ENCODE results near the genes CNMD, DIAPH3, ENSG00000285566 and PCDH9.

DNA sequence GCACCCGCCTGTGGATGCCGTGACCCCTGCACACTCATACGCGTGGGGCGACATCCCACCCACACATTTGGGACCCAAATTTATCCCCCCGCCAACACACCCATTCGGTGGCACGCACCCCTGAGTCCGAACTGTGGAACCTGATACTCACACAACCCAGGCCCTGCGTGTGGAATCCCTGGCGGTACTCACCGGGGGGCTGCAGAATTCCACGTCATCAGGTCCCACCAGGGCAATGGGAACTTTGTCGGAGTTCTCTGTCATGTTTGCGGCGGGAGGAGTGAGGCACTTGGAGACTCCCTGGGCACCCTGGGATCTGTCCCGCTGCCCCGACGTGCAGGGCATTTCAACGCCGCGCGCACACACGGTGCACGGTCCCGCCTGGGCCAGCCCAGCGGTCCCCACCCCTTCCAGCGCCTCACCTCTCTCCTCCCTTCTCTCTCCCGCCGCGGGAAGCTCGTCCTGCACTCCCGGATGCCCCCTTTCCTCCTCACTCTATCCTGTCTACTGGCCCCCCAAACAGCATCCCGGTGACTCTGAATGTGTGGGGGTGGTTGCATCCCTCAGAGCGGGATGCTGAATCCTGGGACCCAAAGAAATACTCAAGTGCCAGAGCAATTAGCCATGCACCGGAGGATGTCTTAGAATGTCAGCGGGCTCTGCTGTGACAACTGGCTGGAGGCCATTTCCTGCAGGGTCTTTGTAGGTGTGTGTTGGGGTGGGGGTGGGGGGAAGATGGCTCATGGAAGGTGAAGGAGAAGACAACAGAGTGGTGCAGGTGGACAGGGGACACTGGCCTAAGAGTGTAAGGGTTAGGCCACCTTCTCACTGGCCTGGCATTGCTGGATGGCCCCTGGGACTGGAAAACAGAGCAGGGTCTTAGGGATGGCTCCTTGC lies at the start of gene CNMD:
CNMD (minus strand) TSS at position 383 of the 897 bp plus-strand sequence.
- PRO-cap, 4 experiments = no peak in any of the 4 experiments
- RAMPAGE, long total RNA, 4 experiments = no peak in any of the 4 experiments

DNA sequence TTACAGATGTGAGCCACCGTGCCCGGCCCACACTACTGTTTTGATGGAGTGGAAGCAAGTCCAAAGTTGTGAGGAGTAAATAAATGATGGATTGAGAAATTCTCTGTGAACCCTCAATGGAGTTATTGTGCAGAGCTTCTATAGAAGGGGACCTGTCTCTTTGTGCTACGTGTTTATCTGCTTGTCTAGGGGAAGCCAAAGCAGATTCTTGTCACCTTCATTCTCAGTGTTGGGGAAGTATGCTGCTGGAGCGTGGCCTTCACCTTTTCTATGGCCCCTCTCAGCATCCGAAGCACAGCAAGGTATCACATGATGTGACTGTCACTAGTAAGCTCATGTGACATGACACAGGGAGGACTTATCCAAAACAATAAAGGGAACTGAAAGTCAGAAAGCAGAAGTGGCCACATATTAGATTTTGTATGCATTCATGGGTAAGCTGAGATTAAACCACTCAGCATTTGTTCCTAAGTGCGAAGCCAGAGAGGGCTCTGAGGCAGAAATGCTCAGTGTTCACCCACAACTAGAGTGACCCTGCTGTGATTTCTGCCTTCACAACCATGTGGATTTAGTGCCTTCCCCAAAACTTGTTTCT lies 72.7 kb upstream of the PCDH8 start:
- PRO-cap, 4 experiments = peak in 1 of 4 experiments; most common plus-strand start position 482 of the sequence (in 1); most common minus-strand start position 270 of the sequence (in 1)
- RAMPAGE, long total RNA, 4 experiments = no peak in any of the 4 experiments

GRCh38 chr13:59230324-59230891 lies 933.3 kb downstream of the DIAPH3 start:
- PRO-cap, 4 experiments = no peak in any of the 4 experiments
- RAMPAGE, long total RNA, 4 experiments = no peak in any of the 4 experiments

GRCh38 chr13:59638431-59638932 lies 525.2 kb downstream of the DIAPH3 start:
- PRO-cap, 4 experiments = peak in 2 of 4 experiments; most common plus-strand start chr13:59638652 (in 1); most common minus-strand start chr13:59638547 (in 2)
- RAMPAGE, long total RNA, 4 experiments = no peak in any of the 4 experiments

DNA sequence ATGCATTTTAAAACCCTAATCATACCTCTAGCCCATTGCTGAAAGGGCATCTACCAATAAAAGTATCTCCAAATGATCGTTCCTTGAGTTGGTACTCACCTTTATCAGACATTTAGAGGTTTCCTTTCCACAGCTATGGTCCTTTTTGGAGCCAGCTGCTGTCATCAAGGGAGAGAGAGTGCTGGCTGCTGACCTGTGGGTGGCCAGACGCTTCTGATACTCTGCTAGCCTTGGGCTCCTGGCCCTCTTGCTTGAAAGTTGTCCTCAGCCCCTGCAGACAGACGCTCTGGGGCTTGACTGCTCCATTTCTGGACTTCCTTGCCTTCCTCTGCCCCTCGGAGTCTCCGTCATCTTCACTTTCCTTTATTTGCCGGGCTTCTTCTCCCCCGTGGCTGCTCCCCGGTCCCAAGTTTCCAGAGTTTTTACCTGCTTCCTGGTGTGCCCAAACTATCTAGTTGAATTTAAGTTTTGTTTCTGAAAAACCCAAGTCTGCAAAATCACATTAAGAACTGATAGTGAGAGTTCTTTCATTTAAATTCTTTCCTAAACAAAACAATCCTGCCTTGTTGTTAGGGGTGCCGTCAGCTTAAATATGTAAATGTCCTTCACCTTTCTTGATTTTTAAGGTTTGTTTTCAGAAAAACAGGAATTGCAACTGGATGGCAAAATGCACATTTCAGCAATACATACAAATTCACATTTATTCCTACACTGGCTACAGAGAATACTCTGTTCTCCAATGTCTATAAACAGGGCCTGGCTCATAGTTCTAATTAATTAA lies 499.0 kb downstream of the DIAPH3 start:
- PRO-cap, 4 experiments = peak in 3 of 4 experiments; most common plus-strand start position 254 of the sequence (in 2); most common minus-strand start position 215 of the sequence (in 2)
- RAMPAGE, long total RNA, 4 experiments = start-site peak on the minus strand in 2 of 4 experiments, centred at positions 215 to 581 of the sequence, 5 to 6 reads per replicate

- PRO-cap, 4 experiments = peak in 4 of 4 experiments; most common plus-strand start chr13:60164118 (in 3); most common minus-strand start chr13:60163901 (in 2)
- RAMPAGE, long total RNA, 4 experiments = start-site peak on the plus strand in 1 of 4 experiments, at chr13:60164062-60164079 at its widest, 8 reads per replicate; start-site peak on the minus strand in 3 of 4 experiments, at chr13:60163889-60163945 at its widest, 40 to 88 reads per replicate
These were observed at the start of gene DIAPH3 for GRCh38 chr13:60163698-60164847. TSS of gene DIAPH3 (minus strand) at chr13:60163928.

DNA sequence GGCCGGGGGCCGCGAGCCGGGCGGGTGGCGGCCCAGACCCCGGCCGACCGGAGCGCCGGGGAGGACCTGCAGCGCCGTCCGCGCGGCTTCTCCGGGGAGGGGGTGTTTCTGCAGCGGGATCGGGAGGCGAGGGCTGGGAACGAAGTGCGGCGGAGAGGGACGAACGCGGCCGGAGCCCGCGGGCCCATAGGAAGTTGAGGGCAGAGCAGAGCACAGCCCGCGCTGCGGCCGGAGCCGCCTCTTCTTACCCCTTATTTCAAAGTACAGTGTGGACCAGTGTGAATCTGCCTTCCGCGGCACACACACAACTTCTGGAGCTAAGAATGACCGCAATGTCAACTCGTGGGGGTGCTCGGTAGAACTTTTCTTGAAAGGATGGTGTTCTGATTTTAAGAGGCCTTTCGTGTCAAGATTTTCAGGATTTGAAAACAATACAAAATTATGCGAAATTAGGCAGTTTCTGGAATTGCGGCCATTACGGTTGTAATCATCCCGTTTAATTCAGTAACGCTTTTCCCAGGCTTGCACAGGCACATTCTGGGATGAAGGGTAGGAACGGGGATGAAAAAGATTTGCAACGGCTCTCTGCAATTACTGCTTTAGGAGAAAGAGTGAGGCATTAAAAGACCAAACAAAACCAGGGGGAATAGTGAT lies 782 bp downstream of the TDRD3 start:
- PRO-cap, 4 experiments = peak in 4 of 4 experiments; most common plus-strand start position 189 of the sequence (in 4); most common minus-strand start position 237 of the sequence (in 2)
- RAMPAGE, long total RNA, 4 experiments = no peak in any of the 4 experiments

GRCh38 chr13:61664747-61664989 lies 249.0 kb upstream of the PCDH20 start:
- PRO-cap, 4 experiments = no peak in any of the 4 experiments
- RAMPAGE, long total RNA, 4 experiments = no peak in any of the 4 experiments

DNA sequence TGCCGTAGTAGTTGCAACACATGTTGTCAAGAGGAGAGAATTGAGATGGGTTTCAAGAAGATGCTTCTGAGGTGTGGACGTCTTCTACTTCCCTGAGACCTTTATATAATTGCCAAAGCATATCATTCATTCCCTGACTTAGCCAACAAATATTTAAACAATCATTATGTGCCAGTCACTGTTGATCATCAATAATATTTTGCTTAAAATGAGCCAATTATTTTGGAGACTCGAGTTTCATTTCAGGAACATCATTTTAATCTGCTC lies at the start of gene ENSG00000285566:
ENSG00000285566 (minus strand) TSS at position 82 of the 267 bp plus-strand sequence.
- PRO-cap, 4 experiments = no peak in any of the 4 experiments
- RAMPAGE, long total RNA, 4 experiments = no peak in any of the 4 experiments

- PRO-cap, 4 experiments = no peak in any of the 4 experiments
- RAMPAGE, long total RNA, 4 experiments = no peak in any of the 4 experiments
These were observed 1316.8 kb upstream of the ENSG00000285566 start for GRCh38 chr13:65149480-65150158.

DNA sequence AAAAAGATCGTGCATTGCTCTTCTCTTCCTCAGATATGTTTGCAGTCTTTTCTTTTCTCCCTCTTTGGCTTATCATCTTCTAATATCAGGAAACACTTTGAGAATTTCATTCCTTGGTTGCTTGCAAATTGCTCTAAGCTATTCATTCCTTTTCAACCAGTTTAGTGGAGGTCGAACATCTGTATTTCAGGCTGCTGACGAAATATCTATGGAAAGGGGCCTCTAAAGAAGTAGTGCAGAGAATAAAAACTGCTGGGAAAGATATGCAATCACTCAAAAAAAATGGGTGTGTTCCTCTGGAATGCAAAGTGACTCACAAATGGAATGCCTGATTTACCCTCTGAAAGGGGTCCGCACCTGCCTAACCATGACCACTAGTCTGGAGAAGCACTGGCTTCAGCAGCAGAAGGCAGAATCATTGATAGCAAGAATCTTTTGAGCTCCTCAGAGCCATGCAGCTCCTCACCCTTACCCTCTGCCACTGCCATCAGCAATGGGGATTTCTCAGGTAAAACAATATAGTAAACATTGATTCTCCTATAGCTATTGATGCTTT lies 129.4 kb downstream of the PCDH9 start:
- PRO-cap, 4 experiments = no peak in any of the 4 experiments
- RAMPAGE, long total RNA, 4 experiments = no peak in any of the 4 experiments

GRCh38 chr13:67229919-67230778 lies at the start of gene PCDH9:
TSS of gene PCDH9 (minus strand) at chr13:67230336.
- PRO-cap, 4 experiments = peak in 4 of 4 experiments; most common plus-strand start chr13:67230688 (in 4); most common minus-strand start chr13:67230331 (in 4)
- RAMPAGE, long total RNA, 4 experiments = start-site peak on the minus strand in 4 of 4 experiments, at chr13:67230312-67230336 at its widest, 58 to 94 reads per replicate

DNA sequence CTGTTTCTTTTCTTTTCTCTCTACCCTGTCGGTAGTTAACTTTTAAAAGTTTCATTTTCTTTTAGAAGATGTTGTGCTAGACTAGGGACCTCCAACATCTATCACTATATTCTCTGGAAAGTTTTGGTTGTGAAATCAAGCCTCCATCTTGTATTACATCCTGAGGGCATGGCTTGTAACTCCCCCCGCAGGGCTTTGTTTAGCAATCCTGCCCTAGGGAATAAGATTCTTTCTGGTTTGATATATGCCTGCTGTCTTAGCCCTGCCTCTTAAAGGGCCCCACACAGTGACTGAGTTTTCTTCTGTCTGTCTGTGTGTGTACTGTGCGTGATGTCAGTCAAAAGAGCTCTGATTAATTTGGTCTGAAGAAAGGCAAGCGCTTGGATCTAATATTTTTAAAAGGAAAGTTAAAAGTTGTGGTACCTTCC lies 1027.4 kb upstream of the PCDH9 start:
- PRO-cap, 4 experiments = no peak in any of the 4 experiments
- RAMPAGE, long total RNA, 4 experiments = no peak in any of the 4 experiments

- PRO-cap, 4 experiments = no peak in any of the 4 experiments
- RAMPAGE, long total RNA, 4 experiments = no peak in any of the 4 experiments
These were observed 424.3 kb downstream of the KLHL1 start for GRCh38 chr13:69683797-69684417.

DNA sequence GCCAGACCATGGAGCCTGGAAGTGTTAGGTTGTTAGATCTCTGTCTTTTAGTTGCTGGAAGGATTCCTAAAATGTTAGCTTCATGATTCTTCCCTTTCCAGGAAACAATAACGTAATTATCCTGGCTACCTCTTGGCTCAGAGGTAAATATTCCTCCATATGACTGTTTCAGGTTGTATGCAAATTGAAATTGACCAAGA lies 149.1 kb downstream of the KLHL1 start:
- PRO-cap, 4 experiments = no peak in any of the 4 experiments
- RAMPAGE, long total RNA, 4 experiments = no peak in any of the 4 experiments

DNA sequence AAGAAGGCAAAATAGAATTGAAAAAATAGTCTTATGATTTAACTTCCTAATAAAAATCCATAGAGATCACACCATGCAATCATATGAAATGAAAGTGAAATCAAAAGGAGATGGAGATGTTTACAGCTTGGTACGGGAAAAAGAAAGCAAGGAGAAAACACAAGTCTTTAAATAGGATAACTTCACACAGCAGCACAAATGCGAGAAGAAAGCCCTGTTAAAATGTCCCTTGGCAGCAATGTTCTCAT lies 488.0 kb downstream of the DACH1 start:
- PRO-cap, 4 experiments = peak in 2 of 4 experiments; most common plus-strand start position 197 of the sequence (in 2)
- RAMPAGE, long total RNA, 4 experiments = no peak in any of the 4 experiments

- PRO-cap, 4 experiments = peak in 1 of 4 experiments; most common plus-strand start chr13:72727041 (in 1)
- RAMPAGE, long total RNA, 4 experiments = no peak in any of the 4 experiments
These were observed 615 bp downstream of the MZT1 start for GRCh38 chr13:72726554-72727473.

DNA sequence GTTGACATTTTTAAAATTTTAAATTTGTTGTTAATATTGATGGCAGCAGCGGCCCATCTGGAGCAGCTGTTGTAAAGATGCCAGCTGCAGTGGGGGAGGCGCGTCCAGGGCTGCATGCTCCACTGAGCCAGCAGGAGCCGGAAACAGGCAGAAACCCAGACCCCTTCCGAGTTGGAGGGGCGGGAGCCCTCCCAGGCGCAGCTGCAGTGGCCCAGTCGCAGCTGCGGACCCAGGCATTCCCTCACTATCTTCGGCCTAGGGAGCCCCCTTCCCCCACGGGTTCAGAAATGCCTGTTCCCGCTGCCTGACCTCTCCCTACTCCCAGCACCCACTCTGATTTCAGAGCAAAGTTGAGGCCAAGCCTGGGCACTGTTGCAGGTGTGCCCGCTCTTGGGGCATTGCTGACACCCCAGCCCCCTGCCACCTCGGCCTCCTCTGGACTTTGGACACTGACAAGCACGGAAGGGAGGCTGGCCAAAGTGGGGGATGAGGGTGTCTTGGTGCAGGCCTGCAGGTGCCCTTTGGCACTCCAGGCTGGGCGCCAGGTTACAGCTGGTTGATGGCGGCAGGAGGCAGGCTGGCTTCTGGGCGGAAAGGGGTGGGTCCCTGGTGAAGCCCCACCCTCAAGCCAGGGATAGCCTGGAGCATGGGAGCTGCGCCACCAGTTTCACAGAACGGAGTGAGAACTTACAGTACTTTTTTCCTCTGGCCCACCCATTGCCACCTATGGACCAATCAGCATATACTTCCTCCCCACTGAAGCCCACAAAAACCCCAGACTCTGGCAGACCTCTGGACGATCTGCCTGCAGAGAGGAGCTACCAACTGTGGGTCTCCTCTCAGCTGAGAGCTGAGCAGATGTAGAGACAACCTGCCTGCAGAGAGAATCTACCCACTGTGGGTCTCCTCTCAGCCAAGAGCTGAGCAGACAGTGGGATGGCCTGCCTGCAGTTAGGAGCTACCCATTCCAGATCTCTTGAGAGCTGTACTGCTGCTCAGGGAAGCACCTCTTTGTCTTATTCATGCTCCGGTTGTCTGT lies 69.4 kb downstream of the PIBF1 start:
- PRO-cap, 4 experiments = no peak in any of the 4 experiments
- RAMPAGE, long total RNA, 4 experiments = no peak in any of the 4 experiments

GRCh38 chr13:73040450-73041008 lies 18.3 kb upstream of the KLF5 start:
- PRO-cap, 4 experiments = no peak in any of the 4 experiments
- RAMPAGE, long total RNA, 4 experiments = no peak in any of the 4 experiments

- PRO-cap, 4 experiments = no peak in any of the 4 experiments
- RAMPAGE, long total RNA, 4 experiments = no peak in any of the 4 experiments
These were observed 13.7 kb upstream of the KLF5 start for GRCh38 chr13:73044902-73045612.

Measured in spleen (tissue), 7 donors.